Gallbladder (tissue), 1 donor: ENCODE data around the gene NUBP1.

- PRO-cap, result no peak
Measured at GRCh38 chr16:10457220-10458149, 71.6 kb downstream of the ATF7IP2 start.

DNA sequence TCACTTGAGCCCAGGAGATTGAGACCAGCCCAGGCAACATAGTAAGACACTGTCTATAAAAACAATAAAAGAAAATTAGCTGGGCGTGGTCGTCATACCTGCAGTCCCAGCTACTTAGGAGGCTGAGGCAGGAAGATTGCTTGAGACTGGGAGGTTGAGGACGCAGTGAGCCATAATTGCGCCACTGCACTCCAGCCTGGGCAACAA lies 32.7 kb downstream of the EMP2 start:
- PRO-cap, result no peak

- PRO-cap, result no peak
Measured at GRCh38 chr16:10594405-10595262, 14.2 kb upstream of the EMP2 start.

GRCh38 chr16:10743484-10744446 lies at the start of gene NUBP1:
TSS of gene NUBP1 (plus strand) at chr16:10743842.
- PRO-cap, result bidirectional peak, plus-strand start at chr16:10743852, minus-strand start at chr16:10743733; bidirectional peak, plus-strand start at chr16:10744304, minus-strand start at chr16:10744071

DNA sequence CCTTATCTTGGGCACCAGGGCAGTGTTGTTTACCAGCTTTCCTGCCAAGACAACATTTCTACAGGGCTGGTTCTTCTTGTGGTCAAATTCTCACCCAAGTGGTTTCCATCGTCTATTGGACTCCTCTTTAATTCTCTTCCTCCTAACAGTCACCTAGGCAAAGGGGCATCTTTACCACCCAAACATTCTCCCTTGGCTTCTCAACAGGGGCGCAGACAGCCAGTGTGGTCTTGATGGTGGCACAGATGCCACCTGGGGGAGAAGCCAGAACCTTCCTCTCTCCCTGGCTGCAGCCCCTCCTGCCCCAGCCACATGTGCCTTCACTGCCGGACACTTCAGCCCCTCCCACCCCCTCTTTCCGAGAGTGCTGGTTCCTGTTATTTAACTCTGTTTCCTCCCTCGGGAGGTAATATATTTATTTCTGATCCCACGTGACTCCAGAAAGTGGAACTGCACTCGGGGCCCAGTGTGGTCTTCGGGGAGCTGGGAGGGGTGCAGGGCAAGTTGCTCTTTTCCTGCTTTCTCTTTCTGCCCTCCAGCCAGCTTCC lies 8.5 kb upstream of the CIITA start:
- PRO-cap, result bidirectional peak, plus-strand start at position 478 of the sequence, minus-strand start at position 389 of the sequence

DNA sequence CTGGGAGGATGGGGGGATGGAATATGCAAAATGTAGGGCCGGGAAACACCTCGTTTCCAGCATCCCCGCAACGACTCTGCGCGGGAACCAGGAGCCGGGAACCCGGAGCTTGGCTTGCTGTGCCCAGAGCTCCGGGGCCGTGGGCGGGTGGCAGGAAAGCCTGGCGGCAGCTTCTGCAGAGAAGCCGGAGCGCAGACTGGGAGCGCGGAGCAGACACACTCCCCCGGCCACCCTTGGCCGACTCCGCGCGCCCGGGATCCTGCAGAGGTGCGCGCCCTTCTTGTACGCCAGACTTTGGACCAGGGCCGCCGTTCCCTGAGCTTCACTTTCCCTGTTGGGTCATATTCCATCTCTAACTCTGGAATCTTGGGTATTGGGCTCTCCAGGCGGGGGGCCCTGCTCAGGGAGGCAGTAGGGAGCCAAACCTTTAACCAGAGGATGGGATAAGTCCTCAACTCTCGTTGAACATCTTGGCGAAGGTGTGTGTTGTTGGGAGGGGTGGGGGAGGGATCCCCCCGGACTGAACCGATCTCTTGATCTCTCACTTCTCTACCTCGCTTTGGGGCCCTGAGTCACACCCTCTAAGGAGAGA lies 2.2 kb downstream of the CIITA start:
- PRO-cap, result bidirectional peak, plus-strand start at position 192 of the sequence, minus-strand start at position 242 of the sequence

GRCh38 chr16:10885333-10885941 lies 8.4 kb downstream of the CIITA start:
- PRO-cap, result no peak

- PRO-cap, result no peak
Measured at GRCh38 chr16:10886872-10887306, 9.9 kb downstream of the CIITA start.

GRCh38 chr16:10964213-10964671 lies 19.9 kb downstream of the CLEC16A start:
- PRO-cap, result no peak

GRCh38 chr16:11016720-11017754 lies 72.7 kb downstream of the CLEC16A start:
- PRO-cap, result no peak

DNA sequence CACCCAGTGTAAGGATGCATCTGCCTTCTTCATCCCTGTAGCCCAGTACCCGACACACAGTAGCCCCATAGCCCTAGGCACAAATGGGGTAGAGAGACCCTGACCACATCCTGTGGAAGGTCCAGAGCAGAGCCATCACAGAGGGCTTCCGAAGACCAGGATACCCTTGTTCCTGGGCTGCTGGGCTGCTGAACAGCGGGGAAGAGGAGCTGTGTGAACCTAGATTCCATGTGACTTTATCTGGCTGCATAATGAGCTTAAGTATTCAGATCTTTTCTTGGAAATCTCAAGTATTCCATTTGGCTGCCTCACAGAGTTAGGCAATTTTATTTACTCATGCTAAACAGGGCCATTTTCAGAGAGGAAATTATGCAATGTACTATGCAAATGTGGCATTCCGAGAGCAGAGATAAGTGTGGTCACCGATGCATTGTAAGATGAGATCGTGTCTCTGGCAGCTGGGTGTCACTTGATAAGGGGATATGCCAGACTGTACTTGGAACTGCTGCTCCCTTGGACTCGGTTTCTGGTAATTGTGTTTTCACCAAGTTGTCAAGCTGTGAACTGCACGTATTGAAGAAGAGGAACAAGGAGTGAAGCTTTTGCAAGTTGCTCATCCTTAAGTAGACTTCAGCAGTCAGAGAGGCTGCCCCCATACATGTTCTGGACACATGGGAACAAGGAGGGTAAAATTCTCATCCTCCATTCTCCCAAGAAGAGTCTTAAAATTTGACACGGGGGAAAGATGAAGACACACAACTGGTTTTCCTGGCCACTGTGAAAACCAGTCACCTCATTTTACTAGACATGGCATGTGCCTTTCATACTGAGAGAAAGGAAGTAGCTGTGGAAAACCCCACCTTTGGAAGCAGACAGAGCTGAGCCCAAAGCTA lies 151.0 kb downstream of the SOCS1 start:
- PRO-cap, result unidirectional peak, minus-strand start at position 232 of the sequence

DNA sequence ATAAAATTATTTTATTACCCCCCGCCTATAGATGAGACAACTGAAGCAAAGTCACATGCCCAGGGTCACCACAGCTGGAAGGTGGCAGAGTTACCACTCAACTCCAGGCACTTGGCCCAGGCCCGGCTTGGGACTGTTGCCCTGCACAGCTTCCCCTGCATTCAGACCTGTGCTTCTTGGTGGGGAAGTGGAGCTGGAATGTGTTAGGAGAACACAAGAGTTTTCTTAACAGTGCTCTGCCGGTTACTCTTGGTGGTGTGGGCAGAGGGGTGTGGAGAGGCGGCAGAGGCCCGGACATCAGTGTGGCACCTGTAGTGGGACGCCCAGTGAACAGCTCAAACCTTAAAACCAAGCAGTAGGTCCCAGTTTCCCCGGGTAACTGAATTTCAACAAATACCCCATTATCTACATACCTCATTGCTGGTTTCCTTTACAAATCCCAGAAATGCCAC lies 149.2 kb downstream of the SOCS1 start:
- PRO-cap, result no peak

GRCh38 chr16:11249733-11250958 lies 5.9 kb downstream of the SOCS1 start:
- PRO-cap, result no peak

DNA sequence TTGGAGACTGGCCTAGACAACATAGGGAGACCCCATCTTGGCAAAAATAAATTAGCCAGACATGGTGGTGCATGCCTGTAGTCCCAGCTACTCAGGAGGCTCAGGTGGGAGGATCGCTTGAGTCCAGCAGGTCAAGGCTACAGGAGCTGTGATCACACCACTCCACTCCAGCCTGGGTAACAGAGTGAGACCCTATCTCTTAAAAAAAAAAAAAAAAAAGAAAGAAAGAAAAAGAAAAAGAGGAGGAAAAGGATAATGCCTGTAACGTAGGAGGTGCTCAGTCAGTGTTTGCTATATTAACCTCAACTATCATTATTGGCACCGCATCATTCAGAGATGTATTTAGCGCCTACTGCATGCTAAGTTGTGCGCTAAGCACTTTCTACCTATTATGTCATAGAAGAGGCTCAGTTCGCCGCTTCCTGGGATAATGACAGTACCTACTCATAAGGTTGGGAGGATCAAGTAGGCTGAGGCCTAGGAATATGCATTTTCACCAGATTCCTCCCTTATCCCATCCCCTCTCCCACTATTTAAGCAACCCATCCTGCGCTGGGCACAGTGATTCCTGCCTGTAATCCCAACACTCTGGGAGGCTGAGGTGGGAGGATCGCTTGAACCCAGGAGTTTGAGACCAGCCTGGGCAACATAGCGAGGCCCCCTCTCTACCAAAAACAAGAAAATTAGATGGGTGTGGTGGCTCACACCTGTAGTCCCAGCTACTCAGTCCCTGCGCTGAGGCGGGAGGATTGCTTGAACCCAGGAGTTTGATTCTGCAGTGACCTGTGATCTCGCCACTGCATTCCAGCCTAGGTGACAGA lies 4.8 kb downstream of the SOCS1 start:
- PRO-cap, result no peak

GRCh38 chr16:11311670-11312062 lies 30.5 kb upstream of the PRM1 start:
- PRO-cap, result no peak

DNA sequence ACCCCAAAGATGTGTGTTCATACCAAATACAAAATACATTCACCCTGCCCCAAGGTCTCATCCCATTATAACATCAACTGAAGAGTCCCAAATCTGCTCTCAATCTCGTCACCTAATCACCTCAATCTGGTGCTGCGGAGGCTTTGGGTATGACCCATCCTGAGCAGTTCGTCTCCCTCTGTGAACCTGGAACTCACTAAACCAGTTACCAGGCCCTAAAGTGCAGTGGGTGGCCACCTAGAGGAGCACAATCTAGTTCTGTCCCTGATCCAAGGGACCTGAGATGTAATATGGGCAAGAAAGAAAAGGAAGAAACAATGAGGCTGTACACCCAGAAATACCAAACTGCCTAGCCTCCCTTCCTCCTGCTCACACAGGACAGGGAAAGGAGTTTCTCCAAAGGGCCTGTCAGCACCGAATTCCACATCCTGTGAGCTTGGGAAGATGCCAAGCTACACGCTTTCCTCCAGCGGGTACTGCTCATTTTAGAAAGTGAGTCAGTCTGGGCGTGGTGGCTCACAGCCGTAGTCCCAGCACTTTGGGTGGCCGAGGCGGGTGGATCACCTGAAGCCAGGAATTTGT lies 12.4 kb downstream of the RMI2 start:
- PRO-cap, result no peak

DNA sequence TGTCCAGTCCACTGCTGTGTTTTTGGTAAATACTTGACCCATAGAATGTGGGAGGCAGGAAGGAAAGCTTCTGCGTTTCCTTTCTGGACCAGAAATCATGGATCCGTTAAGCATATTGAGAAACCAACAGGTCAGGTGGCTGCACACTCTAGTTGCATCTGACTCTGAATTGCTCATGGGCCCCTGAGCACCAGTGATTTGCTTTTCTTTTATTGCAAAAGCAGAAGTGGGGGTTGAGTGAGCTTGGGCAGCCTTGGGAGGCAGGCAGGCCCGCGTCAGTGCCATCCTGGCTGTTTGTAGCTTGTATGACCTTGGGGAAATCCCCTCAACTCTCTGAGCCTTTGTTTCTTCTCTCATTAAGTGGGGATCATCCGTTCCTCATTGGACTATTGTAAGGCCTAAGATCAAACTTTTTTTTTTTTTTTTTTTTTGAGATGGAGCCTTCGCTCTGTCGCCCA lies 25.3 kb downstream of the RMI2 start:
- PRO-cap, result no peak

GRCh38 chr16:11396218-11396662 lies 51.0 kb downstream of the RMI2 start:
- PRO-cap, result no peak

GRCh38 chr16:11506741-11507400 lies 20.2 kb downstream of the ENSG00000188897 start:
- PRO-cap, result no peak

DNA sequence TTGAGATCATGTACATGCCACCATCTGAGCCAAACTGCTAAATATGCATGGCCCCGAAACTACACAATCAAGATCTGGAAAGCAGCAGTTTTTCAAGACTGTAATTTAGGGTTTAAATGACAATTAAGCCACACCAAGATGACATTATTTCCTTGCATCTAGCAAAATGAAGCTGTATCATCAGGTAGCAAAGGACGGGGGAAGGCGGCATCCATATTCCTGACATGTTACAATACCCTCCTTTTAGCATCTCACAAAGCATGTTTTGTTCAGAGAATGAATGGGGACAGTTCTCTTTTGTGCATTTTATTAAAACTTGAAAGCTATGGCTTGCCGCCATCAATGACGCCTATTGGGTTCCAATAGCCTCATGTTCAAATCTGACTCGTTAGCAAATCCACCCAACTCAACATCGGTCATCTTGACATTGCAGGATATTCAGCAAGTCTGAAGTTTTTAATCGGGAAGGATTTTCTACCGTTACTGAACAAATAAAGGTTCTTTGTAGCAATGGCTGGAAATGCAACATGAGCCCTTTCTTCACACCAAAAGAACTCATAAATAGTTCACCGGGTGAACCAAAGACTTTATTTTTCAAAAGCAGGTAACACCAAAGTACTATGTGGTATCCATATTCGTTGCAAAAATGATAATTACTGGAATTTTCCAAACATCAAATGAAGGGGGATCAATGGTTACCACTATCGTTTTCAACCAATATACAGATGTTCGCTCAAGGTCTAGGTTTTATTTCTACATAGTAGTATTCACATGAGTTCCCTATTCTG lies 20.6 kb upstream of the ENSG00000188897 start:
- PRO-cap, result no peak